Airway epithelial cell (primary cell): ENCODE results near the gene C4orf45.

DNA sequence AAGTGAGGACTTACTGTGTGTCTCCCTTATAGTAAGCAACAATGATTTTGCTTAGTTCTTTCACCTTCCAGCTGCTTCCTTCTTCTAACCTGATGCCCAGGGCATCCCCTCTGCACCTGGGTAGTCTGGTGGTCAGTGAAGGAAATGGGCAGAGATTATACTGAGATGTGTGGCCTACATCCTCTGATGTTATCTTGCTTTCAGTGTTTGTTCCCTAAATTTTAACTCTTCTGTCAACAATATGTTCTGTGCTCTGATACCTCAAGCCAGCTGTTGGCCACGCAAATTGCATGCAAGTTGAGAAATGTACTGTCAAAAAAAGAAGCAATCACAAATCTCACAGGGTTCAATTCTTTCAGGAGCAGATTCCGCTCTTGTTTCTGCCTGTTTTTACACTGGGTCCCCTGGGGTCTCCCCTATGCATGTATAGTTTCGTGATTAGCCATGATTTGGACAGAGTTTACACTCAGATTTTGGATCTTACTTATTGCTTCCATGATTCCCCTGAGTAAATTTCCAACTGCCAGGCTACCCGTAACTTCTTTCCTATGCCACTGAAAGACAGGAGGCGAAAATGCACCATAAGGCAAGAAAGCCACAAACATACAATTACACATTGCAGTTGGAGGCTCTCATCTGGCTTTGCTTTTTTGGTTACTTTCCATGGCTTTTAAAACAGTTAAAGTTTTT lies 73.7 kb downstream of the FBXW7 start:
- RAMPAGE, long total RNA = no peak

DNA sequence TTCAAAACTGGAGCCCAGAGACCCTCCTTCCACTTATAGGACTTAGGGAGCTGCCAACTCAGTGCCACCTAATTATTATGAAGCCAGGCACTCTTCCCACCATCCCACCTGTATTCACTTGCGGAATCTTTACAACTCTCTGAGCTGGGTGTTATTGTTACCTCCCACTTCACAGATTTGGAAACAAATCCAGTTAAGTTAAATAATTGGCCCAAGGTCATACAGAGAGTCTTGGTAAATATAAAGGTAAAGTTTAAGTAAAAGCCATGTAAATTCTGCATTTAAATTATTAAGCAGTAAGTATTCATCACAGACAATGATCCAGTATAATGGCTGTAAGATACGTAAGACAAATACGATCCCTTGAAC lies 42.1 kb downstream of the TIGD4 start:
- RAMPAGE, long total RNA = no peak

GRCh38 chr4:153064339-153065878 lies 128.8 kb downstream of the FHDC1 start:
- RAMPAGE, long total RNA = no peak

DNA sequence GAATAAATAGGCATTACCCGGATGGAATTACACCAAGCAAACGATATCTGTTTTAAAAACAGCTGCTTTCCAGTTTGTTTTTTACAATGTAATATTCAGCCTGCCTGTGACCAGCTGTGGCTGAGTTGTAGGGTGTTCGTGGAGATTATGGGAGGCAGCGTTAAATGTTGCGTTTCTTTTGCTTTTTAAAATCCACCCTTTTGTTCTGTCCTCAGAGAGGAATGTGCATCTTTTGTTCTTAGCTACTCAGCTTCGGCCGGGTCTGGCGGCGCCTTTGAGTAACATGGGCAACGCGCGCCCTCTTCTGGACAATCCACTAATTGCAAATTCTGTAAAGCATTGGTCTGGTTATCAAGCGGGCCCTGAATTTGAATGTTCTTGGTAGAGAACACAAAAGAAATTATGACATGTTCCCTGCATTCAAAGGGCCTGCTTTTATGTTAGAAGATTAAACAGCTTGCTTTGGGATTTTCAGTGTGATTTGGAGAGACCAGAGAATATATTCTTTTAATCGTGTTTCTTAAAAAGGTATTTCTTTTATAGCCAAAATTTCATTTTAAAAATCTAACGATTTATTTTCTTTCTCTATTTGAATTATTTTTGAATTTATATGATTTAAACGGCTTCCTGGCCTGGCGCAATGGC lies 76.3 kb upstream of the TRIM2 start:
- RAMPAGE, long total RNA = no peak

DNA sequence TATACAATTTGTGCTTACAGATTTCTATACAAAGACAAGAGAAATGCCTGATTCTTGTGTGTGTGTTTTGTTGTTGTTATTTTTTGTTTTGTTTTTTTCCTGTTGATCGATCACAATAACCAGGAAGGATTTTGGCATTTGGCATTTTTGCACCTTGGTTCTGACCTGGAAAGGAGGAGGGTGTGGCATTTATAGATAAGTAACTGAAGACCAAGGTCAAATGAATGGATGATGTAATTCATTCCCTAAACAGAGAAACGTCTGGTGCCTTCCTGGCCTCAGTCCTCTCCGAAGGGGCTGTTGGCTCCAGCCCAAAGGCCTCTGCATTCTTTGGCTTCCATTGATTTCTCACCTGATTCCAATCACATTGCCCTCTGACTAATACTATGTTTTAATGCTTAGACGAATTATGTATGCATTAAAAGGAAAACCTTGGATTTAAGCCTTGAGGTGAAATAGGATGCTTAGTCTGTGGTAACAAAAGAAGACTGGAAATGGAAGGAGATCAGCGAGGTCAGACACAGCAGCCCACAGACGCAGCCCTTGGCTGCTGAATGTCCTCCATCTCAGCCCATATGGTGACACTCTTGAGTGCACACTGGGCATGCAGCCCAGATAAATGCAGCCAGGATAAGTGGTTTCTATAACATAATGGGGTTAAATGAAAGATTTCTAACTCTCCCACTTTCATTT lies 60.6 kb upstream of the TRIM2 start:
- RAMPAGE, long total RNA = no peak

GRCh38 chr4:153154035-153154523 lies 50.2 kb upstream of the TRIM2 start:
- RAMPAGE, long total RNA = no peak

GRCh38 chr4:153553506-153554156 lies 87.5 kb downstream of the TMEM131L start:
- RAMPAGE, long total RNA = no peak

DNA sequence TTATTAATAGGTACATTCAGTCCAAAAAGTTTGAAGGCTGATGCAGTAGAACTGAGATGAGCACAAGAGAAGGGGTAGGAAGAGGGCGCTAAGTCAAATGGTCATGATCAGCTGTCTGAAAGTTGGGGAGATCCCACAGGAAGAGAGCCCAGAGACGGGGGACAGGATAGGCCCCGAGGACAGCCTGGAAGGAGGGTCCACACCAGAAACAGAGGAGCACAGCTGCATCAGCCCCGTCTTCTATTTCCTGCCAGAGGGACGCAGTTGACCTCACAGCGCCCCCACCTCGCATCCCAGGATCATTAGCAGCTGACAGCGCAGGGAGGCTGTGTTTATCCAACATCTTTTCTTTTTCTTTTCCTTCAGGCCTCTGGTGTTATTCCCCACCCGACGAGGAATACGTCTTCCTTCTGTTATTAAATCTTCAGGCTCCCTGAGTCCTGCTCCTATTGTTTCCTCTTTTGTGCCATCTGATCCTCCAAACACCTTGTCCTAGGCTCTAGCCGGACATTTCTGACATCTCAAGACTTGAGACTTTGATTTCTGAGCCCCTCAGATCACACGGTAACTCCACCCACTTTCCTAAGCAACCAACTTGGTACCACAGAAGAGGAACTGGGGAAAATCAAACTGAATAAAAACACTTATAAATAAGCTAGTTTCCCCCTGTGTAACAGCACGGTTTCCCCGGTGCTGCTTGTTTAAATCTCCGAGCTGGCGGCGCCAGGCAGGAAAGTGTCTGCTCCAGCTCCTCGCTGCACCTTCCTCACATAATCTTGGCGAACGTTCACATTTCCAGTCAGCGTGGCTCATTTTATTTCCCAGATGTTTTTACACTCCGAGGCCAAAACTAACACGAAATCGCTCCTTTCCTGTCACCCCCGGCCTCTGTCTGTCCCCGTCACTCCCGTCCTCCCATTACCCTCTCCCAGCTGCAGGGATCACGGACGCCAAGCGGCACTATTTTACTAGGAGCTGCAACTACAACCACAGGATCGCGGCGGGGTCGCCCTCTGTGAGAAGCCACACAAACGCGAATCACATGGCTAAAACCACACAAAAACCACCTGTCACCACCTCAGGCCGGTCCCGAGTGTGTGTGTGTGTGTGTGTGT lies 75.2 kb downstream of the DCHS2 start:
- RAMPAGE, long total RNA = no peak

- RAMPAGE, long total RNA = no peak
These were observed 15.5 kb upstream of the DCHS2 start for GRCh38 chr4:154506978-154507577.

- RAMPAGE, long total RNA = no peak
These were observed 255 bp upstream of the RBM46 start for GRCh38 chr4:154780848-154781186.

DNA sequence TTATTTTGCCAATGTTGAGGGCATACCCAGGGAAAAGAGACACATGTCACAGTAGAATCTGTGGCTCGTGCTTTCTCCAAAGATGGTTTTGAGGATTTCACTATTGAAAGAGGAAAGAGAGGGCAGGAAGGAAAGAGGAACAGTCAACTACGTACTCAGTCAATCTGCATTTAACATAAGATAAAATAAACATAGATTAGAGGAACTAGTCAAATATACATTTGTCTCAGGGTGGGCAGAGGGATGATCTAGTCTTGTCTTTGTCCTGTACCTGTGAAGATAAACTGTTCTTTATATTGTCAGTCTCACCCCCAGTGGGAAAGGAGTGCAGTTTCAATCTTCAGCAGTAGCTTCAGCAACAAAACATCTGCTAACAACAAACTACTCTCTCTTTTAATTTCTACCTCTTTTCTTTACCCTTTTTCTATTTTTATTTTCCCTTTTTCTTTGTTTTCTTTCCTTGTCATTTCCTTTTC lies 51.6 kb upstream of the GUCY1A1 start:
- RAMPAGE, long total RNA = no peak

DNA sequence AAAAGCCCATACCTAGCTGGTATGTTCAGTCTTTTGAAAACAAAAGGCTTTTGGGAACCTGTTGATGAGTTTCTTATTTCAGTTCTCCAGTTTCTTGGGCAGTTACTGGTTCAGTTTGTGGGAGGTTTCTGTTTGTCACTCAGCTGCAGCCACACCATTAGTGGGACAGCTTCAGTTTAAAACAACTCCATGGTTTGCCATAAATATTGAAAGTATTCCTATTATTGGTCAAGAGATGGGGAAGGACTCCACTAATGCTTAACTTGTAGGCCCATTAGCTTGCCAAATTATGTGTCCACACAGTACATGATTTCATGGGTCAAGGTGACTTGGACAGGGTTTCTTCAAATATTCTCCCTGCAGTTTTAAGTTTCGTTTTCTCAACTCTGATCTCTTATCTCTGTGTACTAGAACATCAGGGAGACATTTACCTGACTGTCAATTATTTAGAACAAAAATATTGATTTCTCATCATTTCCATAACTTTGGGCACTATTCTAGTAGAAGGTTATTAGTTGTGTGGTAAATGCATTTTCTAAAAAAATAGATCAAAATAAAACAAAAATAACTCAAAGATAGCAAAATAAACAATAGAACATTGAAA lies 15.6 kb upstream of the ASIC5 start:
- RAMPAGE, long total RNA = no peak

DNA sequence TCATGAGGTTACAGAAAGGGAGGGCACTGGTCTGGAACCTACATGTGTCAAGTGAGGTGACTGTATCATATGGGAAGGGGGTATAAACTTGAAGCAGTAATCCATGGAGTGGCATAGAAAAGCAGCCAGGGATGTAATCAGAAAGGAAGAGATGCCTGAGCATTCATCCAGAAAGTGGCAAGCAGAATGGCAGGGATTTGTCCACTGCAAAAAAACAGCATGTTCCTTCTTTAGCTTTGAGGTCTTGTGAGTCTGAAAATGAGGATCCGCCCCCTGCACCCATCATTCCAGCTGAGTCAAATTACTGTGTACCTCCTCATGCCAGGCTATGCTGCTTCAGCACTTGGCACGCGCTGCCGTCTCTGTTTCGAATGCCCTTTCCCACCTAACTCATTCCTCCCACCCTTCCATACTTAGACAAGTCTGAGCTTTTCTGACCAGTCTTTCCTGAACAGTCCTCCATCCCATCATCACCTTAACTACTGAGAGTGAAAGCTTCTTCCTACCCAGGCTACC lies 81.5 kb downstream of the PDGFC start:
- RAMPAGE, long total RNA = no peak

GRCh38 chr4:157823667-157824559 lies 348.9 kb downstream of the GASK1B start:
- RAMPAGE, long total RNA = no peak

GRCh38 chr4:158193736-158194321 lies 16.5 kb upstream of the TMEM144 start:
- RAMPAGE, long total RNA = no peak

GRCh38 chr4:158215840-158216897 lies 5.9 kb downstream of the TMEM144 start:
- RAMPAGE, long total RNA = no peak

DNA sequence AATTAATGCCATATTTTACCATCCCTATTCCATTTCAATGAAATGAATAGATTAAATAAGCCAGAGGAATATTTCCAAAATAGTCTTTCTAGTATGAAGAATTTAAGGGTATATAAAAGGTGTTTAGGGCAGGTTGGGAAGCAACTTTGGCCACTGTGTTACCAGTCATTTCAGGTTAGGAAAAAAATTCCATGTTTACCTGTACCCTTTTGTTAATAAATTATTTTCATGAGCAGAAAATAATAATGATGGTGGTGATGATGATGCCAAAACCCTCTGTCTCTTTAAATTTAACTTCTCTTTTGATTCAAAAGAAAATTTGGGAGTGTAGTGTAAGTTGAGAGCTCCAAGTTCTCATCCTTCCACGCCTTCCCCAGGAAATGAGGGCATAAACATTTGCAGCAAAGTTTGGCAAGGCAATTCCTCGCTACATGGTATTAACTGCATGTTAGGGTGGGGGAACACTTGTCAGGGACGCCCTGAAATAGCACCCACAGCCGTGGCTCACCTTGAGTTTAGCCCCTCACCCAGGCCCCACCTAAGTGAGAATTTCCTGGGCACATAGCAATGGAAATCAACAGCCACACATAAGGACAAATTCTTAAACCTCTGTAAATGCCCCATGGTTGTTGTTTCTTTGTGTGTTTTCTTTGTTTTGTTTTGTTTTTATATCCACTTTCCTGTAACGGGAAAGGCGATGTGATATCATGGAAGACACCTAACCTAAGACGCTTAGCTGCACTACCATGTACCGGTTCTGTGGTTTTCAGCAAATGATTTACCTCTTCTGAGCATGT lies 1.8 kb downstream of the RXFP1 start:
- RAMPAGE, long total RNA = no peak

DNA sequence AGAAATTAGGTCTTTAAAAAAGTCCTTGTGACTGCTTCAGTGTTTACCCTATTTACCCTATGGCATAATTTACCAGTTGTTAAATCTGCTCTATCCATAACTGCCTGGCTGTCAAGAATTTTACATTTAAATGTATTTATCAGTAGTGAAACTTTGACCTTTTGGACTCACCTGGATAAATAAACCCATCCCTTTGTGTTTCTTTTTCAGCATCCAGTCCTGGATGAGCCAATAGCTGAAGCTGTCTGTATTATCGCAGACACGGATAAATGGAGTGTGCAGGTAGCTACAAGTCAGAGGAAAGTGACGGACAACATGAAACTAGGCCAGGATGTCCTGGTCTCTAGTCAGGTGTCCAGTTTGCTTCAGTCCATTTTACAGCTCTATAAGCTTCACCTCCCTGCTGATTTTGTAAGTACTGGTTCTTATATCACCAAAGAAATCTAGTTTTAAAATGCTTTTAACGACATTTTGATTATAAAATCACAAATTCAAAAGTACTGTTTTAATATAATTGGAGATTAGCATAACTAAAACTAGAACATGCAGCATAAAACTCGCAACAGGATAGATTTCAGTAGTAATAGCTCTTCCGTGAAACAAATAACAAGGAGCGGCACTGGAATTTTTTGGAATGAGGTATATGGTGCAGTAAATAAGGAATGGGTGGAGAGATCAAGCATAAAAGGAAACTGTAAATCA lies 122.6 kb downstream of the FNIP2 start:
- RAMPAGE, long total RNA = no peak

- RAMPAGE, long total RNA = no peak
These were observed at the start of gene C4orf45 for GRCh38 chr4:159035109-159035561. Gene C4orf45, minus strand, starts transcription at chr4:159035229.

DNA sequence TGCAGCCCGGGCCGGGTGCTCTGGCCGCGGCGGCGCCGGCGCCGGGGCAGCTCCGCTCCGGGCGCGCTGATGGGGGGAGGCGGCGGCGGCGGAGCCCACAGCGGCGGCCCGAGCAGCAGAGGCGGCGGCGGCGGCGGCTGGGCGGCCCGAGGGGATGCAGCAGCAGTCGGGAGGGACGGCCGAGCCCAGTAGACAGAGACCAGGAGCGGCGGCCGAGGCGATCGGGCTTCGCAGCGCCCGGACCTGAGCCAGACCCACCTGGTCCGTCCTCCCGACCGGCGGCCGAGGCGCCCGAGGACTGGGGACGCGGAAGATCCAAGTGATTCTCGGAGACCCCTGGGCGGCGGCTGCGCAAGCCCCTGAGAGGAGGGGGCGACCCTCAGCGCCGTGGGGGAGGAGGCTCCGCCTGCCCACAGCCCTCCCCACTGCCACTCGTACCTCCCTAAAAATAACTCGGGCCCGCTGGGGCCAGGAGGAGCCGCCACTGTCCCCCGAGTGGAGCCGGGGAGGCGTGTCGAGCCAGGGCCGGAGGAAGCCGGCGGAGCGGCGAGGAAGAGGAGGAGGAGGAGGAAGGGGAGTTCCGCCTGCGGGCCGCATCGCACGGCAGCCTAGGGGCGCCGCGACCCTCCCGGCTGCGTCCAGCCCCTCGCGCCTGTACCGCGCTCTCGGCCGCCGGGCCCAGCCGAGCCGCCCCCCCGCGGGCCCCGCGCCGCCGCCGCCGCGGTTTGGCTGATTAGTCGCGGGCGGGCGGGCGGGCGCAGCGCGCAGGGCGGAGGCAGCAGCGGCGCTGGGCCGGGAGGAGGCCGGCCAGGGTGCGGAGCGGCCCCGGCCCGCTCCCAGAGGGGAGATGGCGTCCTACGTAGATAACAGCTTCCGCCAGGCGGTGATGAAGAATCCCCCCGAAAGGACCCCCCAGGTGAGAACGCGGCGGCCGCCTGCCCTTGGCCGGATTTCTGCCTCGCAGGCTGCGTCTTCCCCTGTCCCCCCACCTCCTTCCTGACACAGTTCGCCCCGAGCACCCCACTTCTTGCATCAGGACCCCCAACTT lies 761 bp downstream of the RAPGEF2 start:
- RAMPAGE, long total RNA = no peak